ENCODE data around the genes GCSAML and OR6F1.

DNA sequence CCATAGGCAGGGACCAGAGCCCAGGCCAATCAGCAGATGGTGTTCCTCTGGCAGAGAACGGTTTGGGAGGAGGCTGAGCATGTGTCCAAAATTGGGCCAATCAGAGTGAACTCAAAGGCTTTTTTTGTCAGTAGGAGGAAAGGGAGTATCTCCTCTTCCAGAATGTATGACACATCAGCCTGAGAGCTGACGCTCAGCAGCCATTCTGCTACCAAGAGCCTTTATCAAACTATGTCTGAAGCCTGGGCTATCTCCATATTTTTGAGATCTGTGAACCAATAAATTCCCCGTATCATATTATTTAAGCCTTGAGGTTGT lies 518.4 kb downstream of the SMYD3 start:
- PRO-cap: no peak

DNA sequence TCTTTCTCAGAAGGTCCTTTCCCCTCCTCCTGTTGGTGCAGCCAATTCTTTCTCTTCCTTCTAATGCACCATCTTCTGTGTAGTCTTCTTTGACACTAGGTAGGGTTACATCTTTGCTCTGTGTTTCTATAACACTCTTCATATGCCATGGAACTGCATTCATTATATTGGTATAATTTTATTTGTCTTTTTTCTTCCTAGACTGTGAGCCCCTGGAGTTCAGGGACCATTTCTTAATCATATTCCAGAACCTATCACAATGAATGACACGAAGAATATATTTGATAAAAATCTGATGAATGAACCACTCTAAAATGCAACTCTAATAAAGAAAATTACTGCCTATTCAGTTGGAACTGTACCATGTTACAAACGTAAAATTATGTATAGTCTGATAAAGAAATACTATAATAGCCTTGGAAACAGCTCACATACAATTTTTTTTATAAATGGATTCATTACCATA lies 398.2 kb downstream of the SMYD3 start:
- PRO-cap: no peak

DNA sequence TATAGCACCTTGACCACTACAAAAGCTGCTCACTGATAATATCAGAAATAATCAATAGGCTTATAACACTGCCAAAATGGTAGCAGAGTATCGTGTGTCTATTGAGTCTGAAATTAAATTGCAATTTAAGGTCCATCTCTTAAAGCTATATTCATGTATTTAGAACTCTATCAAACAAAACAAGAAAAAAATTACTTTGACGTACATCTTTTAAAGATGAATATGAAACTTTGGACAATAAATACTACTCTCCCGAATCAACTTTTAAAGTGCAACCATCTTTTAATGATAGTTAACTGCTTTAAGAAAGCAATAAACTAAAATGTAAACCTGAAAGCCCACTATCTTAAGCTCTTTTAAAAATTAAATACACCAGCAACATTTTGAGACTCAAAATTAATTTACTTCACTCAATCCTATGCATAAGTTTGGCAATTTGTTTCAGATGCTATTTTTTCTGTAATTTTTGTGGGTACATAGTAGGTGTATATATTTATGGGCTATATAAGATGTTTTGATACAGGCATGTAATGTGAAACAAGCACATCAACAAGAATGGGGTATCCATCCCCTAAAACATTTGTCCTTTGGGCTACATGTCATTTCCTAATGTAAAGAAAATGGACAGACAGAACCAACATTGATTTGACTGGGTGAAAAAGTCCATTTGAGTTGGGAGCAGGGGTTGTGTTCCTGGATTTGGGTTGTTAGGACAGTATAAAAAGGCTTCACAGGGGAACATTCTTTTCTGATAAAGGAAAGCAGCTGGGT lies 256.4 kb downstream of the SMYD3 start:
- PRO-cap: no peak

DNA sequence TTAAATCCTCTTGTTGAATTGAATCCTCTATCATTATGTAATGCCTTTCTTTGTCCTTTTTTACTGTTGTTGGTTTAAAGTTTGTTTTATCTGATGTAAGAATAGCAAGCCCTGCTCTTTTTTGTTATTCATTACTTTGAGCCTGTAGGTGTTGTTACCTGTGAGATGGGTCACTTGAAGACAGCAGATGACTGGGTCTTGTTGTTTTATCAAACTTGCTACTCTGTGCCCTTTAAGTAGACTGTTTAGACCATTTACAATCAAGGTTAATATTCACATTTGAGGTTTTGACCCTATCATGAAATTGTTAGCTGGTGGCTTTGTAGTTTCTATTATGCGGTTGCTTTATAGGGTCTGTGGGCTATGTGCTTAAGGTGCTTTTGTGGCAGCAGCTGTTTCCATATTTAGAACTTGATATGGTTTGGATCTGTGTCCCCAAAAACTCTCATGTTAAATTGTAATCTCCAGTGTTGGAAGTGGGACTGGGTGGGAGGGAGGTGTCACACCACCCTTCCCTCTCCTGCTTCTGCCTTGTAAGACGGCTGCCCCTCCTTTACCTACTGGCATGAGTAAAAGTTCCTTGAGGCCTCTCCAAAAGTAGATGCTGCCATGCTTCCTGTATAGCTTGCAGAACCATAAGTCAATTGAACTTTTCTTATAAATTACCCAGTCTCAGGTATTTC lies 249.6 kb downstream of the SMYD3 start:
- PRO-cap: no peak

DNA sequence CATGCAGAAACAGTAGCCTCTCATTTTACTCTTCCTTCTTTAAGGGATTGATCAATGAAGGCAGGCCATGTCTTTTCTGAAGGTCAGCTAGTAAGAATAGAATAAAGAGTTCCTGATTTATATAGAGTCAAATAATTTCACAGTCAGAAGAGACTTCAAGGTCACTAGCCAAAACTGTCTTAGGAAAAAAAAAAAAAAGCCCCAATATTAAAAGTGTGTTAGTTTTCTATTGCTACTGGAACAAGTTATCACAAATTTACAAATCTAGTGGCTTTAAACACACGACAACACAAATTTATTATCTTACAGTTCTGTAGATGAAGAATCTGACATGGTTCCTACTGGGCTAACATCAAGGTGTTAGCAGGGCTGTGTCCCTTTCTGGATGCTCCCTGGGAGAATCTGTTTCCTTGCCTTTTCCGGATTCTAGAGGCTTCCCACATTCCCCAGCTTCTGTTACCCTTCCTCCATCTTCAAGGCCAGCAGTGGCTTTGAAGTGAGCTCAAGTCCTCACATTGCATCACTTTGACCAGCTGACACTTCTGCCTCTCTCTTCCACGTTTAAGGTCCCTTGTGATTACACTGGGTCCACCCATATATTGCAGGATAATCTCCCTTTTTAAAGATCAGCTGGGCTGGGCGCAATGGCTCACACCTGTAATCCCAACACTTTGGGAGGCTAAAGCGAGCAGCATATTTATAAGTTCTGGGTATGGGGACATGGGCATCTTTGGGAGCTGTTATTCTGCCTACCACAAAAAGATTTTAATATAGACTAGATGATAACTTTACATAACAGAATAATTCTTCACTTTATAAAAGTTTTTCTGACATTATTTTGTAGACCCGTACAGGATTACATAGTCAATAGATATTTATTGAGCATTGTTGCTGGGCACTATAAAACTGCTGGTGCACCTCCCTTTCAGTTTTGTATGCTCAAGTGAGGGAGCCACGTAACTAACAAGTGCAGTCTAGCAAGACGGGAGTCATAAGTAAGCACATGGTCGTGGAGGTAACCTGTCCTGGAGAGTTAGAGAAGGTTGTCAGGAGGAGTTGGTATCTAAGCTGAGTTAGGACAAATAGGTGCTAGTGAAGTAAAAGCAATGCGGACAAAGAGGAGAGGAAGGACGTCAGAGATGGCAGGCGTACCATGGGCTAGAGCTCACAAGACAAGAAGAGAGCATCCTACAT lies 33.1 kb downstream of the CNST start:
- PRO-cap: no peak

GRCh38 chr1:246680810-246681298 lies 43.4 kb upstream of the SCCPDH start:
- PRO-cap: no peak

DNA sequence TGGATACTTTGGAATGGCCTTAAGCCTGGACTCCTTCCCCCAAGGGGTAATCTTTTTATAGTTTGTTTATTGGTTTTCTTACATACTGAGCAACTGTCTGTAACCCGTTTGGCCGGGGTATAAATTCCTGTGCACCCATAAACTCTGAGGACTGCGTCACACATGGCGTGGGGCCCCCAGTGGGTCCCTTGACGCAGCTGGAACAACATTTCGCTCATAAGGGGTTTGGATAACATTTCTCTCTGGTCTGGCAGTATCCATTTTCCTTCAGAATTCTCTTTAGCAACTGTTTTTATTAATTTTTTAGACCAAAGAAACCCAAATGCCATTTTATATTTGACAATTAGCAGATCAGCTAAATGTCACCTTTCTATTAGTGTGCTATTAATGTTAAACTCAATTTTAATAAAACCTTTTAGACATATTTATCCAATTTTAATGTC lies 26.6 kb downstream of the SCCPDH start:
- PRO-cap: no peak

DNA sequence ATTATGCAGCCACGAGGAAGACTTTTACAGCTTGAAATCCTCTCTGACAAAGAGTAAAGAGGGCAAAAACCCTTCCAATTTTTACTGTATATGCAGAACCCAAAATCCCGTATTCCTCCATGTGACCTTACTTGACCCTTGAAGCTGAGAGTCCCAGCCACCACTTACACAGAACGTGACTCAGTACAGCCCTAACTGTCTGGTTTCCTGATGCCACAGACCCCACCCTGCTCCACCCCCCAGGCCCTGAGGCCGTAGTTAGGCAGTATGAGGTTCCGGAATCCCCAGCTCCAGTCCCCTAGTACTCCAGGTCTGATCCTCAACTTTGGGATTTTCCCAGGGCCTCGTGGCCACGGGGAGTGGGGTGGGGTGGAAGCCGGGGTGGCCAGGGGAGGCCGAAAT lies 70.6 kb downstream of the SCCPDH start:
- PRO-cap: no peak

- PRO-cap: no peak
Measured at GRCh38 chr1:246860763-246861433, 70.8 kb downstream of the AHCTF1 start.

DNA sequence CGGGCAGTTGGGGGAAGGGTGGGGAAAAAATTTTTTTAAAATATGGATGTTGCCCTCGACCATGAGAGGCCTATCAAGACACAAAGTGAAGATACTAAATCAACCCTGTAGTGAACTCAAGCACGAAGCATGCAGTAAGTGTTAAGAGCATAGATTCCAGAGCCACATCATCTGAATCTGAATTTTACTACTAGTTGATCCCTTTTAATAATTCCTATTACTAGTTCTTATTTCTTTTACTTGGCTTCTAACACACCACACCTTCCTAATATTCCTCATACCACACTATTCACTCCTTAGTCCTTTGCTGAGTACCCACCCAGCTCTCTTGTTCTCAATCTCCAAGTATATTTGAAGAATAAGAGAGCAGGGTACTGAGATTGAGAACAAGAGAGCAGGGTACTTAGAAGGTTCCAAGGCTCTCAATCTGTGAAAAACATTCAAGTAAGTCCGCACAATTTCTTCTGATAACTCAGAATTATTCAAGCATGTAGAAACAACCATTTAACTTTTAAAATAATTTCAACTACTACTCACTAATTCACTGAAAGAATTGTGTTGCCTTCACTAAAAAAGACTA lies 27.1 kb downstream of the AHCTF1 start:
- PRO-cap: no peak

DNA sequence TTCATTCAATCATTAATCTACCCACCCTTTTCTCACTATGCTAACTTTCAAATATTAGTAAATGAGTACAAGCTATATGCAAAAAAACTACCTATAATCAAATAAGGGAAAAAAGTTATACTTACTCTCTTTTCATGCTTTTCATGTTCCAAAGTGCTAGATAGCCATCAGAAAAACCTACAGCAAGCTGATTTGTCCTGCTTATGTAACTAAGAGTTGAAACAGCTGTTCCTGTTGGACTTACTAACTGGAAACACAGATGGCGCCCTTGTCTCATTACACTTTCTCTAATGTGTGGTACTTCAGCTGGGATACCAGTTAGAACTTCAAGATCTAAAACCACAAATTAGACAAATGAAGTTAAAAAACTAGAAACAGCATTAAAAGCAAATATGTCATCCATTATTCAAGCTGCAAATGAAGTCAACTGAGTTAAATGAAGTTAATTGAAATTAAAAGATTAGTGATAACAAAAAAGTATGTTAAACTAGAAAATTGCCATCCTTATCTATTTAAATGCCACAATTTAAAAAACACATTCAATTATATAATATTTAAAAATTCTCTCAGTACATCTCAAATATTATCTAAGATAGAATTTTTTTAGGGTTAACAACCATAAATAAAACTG lies 24.2 kb downstream of the AHCTF1 start:
- PRO-cap: no peak

- PRO-cap: no peak
Measured at GRCh38 chr1:247126277-247126748, 22.2 kb upstream of the ZNF669 start.

DNA sequence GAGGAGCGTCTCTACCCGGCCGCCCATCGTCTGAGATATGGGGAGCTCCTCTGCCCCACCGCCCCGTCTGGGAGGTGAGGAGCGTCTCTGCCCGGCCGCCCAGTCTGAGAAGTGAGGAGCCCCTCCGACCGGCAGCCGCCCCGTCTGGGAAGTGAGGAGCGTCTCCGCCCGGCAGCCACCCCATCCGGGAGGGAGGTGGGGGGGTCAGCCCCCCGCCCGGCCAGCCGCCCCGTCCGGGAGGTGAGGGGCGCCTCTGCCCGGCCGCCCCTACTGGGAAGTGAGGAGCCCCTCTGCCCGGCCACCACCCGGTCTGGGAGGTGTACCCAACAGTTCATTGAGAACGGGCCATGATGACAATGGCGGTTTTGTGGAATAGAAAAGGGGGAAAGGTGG lies 48.6 kb upstream of the ZNF124 start:
- PRO-cap: no peak

DNA sequence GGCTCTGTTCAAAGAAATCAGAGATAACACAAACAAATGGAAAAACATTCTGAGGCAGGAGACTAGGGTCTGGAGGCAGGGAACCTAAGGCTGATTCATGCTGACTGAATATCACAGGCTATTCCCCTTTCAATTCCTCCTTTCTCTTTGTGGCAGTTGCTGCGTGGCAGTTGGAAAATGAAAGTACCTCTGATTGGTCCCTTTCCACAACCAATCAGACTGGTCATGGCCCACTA lies 56.2 kb upstream of the ZNF124 start:
- PRO-cap: no peak

- PRO-cap: no peak
Measured at GRCh38 chr1:247299319-247299882, 32.3 kb downstream of the ZNF496 start.

DNA sequence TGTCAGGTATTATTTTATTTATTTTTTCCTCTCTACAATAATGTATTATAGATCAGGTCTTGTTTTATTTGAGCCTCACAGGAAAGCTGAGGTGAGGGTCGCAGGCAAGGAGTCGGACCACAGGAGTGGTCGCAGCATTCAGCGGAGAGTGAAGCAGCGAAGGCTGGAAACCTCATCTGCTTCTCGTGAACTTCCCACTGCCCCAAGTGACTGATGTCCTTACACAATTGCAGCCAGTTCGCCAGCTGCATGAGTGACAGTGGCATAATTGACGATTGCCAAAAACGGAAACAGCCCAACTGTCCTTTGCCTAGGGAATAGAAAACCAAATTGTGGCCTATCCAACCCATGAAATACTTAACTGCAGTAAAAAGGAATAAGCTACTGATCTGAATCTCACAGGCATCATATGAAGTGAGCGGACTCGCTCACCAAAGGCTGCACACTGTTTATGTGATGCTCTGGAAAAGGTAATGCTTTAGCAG lies 4.4 kb upstream of the NLRP3 start:
- PRO-cap: no peak

DNA sequence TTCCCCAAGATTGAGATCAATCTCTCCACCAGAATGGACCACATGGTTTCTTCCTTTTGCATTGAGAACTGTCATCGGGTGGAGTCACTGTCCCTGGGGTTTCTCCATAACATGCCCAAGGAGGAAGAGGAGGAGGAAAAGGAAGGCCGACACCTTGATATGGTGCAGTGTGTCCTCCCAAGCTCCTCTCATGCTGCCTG lies 9.3 kb downstream of the NLRP3 start:
- PRO-cap: no peak

- PRO-cap: no peak
Measured at GRCh38 chr1:247445883-247446214, 12.1 kb downstream of the OR2B11 start.

DNA sequence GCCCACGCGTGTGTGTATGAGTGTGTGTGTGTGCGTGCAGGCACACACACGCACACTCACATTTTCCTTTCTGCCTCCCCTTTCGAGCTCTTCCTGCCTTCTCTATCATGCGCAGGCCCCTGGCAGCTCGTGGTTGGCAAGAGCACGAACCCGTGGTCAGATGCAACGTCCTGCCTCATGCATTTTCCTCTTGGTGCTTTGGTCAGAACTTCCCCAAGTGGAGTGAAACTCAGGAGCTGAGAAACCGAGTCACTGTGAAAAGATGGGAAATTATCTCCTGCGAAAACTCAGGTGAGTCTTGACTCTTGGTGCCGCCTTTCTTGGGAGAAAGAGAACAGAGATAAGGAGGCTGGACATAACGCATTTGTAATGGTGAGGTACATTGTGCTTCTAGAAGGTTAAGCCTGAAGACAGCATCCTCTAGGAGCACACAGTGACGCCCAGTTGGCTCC lies at the start of gene GCSAML:
Gene GCSAML, plus strand, starts transcription at position 205 of the 452 bp plus-strand sequence.
- PRO-cap: no peak

DNA sequence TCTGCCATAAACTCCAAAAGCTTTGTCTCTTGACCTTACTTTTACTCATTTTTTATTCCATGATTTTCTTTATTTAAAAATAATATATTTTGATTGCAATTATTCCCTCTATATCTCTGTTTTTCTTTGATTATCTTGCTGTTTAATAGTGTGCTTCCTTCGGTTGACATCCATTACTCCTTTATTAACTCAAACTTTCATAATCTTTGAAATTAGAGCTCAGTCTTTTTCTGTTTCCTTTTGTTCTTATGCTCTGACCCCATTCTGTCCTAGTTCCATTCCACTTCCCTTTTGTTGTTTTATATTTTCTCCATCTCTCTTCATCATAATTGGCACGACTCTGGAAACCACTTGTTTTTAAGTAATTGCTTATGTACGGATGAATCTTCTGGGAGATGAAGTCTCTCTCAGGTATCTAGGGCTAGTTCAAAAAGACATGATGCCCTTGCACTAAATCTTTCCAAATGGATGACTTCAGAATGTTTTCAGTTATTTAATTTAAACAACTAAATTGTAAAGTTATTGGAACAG lies at the start of gene OR6F1:
Gene OR6F1, minus strand, starts transcription at position 301 of the 531 bp plus-strand sequence.
- PRO-cap: no peak